PC-3 (cell line): ENCODE data around the genes UVSSA and FAM53A.

DNA sequence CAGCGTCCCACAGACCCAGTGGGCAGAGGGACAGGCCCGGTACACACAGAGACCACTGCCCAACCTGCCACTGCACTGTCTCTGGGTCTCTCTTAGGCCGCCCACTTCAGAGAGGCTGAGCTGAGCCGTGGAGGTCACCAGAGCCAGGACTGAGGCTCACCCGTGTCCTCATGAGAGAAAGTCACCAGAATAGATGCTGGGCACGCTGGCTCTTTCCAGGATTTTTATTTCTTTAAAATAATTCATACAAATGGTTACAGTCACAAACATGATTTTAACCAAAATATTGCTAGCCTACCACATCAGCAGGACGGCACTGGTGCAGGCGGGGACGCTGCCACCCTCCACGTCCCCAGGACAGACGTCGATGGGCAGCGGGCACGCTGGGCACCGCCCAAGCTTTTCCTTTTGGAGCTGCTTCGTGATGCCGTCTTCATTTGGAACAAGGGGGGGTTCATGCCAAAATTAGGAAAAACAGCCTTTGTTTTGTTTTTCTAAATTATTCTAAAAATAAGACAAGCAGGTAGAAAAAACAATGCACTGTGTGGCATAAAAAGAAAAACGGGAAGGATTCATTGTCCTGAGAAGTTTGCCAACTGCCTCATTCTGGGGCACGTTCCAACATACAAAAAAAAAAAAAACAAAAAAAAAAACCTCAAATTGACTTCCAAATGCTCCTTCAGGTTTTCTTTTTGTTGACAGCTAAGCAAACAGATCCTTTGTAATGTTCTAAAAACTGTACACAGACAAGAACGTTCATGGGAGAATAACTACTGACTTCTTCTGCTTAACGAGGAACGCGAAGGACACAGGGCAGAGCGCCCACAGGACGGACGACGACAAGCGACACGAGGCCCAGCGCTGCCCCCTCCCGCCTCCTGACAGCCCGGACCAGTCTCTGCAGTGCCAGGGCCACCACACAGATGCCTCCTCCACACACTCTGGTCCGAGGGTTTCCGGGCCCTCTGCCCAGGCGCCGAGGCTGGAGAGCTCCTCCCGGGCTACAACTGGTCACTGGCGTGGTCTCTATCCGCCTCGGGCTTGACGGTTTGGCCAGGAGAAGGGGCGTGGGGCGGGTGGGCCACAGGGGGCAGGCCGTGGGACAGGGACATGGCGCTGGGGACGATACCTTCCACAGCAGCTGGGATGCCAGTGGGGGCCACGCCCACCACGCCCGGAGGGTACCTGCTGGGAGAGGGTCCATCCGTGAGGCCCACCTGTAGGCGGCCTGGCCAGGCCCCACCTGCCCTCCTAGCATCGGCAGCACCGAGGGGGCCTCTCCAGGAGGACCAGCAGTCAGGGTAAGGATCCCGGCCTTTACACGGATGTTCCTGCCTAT is 37.2 kb downstream of the CTBP1 start:
- RAMPAGE, long total RNA: no peak

DNA sequence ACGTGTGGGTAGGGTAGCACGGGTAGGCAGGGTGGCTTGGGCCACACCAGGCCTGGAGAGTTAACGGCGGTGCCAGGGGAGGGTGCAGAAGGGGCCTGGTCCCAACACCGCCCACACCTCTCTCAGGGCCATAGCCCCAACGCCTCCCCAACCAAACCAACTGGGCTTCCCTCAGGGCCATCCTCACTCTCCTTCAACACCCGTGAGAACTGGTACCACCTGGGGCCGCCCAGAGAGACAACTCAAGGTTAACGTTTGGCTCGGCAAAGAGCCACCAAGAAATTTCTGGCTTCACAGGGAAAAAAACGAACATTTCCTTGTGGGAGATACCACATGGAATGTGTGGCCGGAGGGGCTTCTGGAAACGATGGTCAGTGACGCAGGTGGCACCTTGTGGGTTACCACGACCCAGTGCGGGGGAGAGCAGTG is 3.2 kb downstream of the CTBP1 start:
- RAMPAGE, long total RNA: no peak

DNA sequence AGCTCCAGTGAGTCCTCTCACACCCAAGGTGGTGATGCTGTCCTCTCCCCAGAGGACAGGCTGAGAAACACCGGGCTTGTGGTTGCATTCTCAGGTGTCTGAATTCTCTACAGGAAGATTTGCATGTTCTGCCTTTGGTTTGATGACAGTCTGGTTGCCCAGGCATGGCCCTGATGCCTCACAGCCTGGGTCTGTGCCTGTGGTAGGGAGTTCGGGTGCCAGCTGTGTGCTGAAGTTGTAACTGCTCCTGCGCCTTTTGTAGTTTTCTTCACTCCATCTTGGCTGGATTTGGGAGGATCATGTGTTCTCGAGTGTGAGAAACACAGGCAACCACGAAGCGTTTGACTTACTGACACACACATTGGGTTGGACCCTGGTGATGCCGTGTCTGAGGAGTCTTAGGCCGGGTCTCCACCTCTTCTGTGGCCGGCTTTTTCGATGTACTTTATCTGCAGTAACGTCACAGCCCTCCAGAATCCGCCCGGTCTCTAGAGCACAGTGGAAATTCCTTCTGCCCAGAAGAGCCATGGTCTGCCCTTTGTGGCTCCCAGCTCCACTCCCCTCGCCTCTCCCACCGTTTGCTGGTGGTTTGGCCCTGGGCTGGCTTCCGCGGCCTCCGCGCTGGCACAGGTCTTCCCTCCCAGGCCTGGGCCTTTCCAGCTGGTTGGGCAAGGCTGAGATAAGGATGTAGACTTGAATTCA is 4.1 kb downstream of the MAEA start:
- RAMPAGE, long total RNA: no peak

DNA sequence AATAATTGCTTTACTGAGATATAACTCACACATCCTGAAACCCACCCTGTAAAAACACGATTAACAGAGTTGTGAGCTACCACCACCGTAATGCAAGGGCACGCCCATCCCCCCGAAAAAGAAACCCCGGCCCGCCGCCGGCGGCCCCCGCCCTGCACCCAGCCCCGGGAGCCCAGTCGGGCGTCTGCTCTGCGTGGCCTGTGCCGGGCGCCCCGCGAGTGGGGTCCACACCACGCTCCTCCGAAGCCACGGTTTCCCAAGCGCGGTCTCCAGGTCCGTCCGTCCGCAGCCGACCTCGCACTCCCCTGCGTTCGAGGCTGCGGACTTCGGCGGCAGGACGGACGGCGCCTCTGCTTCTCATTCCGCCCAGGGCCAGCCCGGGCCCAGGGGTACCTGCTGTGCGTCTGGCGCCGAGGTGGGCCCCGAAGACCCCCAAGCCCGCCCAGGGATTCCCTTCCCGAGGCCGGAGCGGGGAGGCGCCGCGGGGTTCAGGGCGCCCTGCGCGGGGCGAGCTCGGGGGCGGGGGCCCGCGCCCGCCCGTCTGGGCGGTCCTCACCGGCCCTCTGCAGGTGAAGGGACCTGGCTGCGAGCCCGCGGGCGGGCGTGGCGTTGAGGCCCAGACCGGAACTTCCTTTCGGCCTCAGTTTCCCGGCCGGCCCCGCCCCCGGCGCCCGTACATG is 713 bp upstream of the UVSSA start:
- RAMPAGE, long total RNA: no peak

DNA sequence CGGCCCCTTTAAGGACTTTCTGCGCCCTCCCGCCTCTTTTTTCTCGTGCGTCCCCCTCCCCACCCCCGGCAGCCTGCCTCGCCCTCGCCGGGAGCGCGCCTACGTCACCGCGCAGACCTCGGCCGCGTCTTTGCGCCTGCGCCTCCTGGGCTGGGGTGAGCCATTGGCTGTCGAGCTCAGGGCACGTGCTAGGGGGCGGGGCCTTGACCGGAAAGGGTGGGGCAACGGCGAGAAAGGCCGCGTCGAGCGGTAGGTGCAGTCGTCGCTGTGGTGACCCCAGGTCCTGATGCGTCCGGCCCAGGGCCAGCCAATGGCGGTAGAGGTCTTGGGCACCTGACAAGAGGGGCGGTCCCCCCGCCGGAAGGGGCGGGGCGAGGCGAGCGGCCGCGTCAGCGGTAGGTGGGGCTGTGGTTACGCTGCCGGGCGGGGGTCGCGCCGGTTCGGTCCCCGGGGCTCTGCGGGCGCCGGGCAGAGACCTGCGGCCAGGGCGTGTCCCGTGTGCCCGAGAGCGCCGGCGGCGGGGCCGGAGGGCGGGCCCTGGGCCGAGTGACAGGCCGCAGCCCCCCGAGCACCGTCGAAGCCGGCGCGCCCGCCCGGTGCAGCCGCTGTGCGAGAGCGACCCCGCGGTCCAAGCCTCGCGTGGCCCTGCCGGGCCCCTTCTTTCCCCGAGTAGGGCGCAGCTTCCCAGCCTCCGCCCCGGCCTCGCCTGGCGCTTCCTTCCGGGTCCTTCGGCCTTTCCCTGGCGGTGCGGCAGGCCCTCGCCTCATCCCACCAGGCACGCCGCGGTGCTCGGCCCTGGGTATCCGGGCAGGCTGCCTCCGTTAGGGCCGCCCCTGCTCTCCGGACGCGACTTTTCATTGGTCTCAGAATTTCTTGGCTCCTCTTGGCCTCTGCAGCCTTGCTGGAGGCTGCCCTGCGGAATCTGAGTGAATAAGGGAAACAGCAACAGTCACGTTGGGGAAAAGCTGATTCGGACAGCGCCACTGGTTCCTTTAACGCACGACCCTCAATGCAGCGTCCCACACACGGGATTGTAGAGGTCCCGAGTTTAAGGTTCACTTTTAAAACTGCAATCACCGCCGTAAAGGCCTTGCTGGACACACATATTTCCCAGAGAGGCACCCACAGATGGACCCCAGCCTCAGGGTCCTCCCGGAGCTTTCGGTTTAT is at the start of gene UVSSA:
TSS of gene UVSSA (plus strand) at position 374 of the 1,170 bp plus-strand sequence.
- RAMPAGE, long total RNA: no peak

GRCh38 chr4:1511402-1511837 is 105.2 kb upstream of the NKX1-1 start:
- RAMPAGE, long total RNA: no peak

GRCh38 chr4:1578844-1579970 is 104.9 kb downstream of the FAM53A start:
- RAMPAGE, long total RNA: no peak

DNA sequence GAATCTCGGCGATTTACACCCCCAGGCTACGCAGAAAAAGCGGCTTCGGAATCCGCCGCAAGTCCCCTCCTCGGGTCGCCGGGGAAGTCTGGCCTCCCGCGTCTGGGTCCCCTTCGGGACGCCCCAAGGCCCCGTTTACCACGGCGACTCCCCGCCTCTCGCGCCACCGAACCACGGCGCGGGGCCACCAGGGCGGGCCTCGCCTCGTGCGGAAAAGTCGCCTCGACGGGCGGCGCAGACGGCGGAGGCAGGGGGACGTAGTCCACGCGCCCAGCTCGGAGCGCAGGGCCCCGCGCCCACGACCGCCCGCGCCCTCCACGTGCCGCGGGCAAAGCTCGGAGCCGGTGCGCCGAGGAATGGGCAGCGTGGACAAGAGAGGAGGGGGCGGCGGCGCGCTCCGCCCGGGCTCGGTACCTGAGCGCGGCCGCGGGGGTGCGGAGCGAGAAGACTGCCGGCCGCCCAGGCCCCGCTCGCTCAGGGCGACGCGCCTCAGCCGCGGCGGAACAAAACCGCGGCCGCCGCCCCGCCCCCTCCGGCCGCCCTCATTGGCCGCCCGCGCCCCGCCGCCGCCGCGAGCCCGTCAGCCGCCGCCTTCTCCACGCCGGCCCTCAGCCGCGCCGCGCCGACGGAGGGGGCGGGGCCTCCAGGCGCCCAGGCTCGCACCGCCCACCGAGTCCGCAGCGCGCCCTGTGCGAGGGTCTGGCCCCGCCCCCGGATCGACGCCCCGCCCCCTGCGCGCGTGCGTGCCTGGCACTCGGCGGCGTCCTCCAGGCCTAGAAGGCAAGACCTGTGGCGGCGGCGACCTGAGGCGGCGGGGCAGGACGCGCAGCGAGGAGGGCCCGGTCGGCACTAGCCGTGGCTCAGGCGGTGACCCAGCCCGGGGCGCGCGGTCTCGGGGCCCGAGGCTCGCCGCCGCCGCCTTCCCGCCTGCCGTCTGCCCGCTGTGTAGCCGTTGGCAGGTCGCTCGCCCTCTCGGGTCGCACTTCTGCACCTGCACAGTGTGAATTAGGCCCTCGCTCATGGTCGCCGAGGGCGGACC is at the start of gene FAM53A:
TSS of gene FAM53A (minus strand) at position 495 of the 1,039 bp plus-strand sequence.
- RAMPAGE, long total RNA: no peak

GRCh38 chr4:1712579-1713523 is 732 bp upstream of the SLBP start:
- RAMPAGE, long total RNA: no peak

DNA sequence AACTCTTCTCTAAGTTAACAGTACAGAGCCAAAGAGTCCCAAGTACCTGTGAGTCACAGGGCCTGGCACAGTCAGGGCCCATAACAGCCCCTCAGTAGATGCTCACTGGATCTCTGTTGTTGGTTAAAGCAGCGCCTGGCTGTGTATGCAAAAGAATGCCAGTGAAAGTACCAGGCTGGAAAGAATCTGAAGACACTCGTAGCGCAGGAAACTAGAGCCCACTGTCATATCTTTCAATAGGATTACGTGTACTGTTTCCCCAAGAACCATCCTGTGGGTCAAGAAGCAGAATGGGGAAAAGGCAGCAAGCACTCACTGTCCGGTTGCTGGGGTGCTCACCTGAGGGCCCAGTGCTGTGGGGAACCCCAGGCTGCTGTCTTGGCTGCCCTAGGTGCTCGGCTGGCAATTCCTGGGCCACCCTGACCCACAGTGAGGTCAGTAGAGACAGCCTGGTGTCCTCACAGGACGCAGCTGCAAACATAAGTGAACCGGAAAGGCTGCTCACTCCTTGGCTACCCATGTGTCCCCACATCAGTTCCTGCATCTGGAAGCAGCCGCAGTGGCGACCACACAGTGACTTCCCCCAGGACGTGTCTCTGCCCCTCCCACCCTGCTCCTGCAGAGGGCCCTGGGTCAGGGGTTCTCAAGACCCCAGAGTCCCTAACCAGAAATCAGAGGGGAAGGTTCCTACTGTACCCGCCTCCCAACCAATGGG is 3.1 kb upstream of the SLBP start:
- RAMPAGE, long total RNA: no peak

DNA sequence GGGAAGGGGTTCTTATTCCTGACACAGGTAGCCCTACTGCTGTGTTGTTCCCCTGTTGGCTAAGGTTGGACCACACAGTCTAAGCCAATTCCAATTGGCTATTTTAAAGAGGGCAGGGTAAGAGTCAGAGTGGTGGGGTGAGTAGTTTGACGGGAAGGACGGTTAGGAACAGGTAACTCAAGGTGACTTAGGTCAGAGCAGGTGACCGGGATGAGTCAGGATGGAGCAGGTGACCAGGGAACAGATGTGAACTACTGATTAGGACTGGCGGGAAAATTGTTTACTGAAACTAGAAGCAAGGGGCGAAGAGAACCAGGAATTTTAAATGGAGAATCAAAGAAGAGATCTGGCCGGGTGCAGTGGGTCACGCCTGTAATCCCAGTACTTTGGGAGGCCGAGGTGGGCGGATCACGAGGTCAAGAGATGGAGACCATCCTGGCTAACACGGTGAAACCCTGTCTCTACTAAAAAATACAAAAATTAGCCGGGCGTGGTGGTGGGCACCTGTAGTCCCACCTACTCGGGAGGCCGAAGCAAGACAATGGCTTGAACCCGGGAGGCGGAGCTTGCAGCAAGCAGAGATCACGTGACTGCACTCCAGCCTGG is 17.5 kb downstream of the TACC3 start:
- RAMPAGE, long total RNA: no peak

GRCh38 chr4:1794380-1794816 is 1.3 kb downstream of the FGFR3 start:
- RAMPAGE, long total RNA: no peak

DNA sequence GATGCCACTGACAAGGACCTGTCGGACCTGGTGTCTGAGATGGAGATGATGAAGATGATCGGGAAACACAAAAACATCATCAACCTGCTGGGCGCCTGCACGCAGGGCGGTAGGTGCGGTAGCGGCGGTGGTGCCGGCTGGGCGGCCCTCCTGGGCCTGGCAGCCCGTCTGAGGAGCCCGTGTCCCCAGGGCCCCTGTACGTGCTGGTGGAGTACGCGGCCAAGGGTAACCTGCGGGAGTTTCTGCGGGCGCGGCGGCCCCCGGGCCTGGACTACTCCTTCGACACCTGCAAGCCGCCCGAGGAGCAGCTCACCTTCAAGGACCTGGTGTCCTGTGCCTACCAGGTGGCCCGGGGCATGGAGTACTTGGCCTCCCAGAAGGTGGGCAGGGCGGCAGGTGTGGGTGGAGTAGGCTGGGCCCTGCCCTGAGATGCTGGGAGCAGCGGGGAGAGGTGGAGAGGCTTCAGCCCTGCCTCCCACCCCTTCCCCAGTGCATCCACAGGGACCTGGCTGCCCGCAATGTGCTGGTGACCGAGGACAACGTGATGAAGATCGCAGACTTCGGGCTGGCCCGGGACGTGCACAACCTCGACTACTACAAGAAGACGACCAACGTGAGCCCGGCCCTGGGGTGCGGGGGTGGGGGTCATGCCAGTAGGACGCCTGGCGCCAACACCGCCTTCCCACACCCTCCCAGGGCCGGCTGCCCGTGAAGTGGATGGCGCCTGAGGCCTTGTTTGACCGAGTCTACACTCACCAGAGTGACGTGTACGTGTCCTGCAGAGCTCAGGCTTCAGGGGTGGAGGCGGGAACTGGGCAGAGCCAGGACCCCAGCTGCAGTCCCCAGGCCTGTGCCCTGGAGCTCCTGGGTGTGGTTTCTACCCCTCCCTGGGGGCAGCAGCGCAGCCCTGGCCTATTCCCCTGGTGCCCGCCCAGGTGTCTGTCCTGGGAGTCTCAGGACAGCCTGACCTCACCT is 12.8 kb downstream of the FGFR3 start:
- RAMPAGE, long total RNA: no peak

DNA sequence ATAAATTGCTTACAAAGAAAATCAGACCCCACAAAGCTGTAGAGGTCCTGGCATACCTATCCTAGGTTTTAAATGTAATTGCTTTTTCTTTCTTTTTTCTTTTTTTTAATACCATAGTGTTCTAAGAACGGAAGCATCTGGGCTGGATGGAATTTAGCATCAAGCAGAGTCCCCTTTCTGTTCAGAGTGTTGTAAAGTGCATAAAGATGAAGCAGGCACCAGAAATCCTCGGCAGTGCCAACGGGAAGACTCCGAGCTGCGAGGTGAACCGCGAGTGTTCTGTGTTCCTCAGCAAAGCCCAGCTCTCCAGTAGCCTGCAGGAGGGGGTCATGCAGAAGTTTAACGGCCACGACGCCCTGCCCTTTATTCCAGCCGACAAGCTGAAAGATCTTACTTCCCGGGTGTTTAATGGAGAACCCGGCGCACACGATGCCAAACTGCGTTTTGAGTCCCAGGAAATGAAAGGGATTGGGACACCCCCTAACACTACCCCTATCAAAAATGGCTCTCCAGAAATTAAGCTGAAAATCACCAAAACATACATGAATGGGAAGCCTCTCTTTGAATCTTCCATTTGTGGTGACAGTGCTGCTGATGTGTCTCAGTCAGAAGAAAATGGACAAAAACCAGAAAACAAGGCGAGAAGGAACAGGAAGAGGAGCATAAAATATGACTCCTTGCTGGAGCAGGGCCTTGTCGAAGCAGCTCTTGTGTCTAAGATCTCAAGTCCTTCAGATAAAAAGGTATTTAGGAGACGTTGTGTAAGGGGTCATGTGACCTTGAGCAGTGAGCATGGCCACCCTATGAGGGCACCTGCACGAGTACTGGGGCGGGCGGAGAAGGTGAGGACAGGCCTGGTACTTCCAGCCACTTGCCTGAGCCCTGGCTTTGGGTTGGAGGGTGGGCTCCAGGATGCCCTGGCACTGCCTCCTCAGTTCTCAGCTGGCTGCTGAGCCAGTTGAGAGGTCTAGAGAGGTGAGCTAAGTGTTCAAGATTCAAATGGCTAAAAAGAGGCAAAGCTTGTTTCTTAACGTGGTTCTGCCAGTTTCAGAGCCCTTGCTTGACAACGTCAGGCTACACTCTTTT is 29.7 kb downstream of the NSD2 start:
- RAMPAGE, long total RNA: no peak

DNA sequence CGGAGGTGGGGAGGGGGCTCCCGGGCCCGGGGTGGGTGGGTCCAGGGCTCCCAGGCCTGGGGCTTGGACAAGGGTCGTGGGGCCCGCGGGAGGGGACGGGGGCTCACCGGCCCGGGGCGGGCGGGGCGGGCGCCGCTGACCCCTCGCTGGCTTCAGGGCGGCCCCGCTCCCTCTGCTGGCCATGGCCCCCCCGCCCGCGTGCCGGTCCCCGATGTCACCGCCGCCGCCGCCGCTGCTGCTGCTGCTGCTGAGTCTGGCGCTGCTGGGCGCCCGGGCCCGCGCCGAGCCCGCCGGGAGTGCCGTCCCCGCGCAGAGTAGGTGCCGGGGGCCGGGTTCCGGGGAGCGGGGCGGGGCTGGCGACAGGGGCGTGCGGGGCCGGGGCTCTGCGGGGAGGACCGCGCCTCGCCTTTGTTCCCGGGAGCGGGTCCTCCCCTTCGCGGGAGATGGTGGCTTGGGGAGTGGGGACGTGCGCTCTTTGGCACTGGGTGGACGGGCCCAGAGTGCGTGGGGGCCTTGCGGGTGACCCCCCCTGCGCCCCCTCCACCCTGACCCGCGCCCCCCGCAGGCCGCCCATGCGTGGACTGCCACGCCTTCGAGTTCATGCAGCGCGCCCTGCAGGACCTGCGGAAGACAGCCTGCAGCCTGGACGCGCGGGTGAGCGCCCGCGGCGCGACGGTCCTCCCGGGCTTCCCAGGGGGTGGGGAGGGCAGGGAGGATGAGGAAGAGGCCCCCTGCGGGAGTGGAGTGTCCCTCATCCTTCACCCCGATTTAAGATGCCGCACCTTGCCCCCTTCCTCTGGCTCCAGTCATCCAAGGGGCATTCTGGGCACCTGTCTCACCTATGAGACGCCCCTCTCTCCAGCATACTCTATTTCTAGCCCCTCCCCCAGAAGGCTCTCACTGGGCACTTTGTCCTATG is 635 bp downstream of the C4orf48 start:
- RAMPAGE, long total RNA: no peak

- RAMPAGE, long total RNA: no peak
These were observed 1.8 kb downstream of the HAUS3 start for GRCh38 chr4:2239841-2240760.

- RAMPAGE, long total RNA: no peak
These were observed 6.6 kb downstream of the MXD4 start for GRCh38 chr4:2254913-2256075.

DNA sequence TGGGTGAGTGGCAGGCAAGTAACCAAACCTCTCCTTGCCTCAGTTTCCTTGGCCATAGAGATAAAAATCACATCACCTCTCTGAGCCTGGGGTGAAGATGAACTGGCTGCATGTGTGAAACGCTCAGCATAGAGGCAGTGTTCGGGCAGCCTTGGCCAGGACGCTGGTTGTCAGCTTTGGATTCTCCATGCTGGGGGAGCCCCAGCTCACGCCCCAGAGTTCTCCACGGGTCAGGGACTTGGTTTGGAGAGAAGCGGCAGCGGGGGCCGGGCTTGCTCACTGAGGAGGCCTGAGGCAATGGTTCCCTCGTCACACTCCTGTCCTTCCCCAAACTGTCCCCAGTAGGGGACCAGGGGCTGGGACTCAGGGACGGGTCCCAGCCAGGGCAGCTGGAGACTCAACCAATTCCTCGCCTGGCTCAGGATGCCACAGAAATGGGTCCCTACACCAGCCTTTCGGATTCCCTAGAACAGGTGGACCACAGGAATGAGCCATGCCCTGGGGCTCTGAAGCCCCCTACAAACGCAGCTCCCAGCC is 1.6 kb downstream of the MXD4 start:
- RAMPAGE, long total RNA: no peak

DNA sequence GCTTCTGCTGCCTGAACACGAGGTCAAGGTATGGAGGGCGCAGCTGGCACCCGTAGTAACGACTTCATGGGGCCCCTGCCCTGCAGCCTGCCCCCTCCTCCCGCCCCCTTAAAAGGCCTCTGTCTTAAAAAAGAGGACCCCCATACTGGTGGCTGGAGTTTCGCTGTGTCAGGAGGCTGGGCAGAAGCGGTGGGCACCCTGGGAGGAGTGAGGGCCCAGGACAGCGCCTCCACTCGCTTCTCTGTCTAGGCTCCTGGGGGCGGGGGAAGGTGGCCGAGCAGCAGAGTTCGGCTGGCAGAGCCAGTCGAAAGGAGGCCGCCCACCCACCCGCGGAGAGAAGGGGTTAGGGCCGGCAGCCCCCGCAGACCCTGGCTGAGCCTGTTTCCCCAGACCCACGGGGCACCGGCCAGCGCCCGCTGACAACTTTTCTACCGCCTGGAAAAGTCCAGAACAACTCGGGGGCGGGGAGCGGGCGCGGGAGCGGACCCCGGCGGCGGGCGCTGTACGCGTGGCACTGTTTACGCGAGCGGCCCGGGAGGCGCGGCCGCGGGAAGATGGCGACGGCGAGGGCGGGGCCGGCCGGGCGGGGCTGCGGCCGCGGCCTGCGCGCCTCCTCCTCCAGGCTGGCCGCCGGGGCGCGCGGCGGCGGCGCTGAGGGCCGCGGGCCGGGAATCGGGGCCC is 795 bp downstream of the MXD4 start:
- RAMPAGE, long total RNA: no peak

- RAMPAGE, long total RNA: no peak
These were observed 1.2 kb downstream of the ZFYVE28 start for GRCh38 chr4:2416915-2417901.